Hair follicular keratinocyte (primary cell): Measurements from ENCODE around the gene FOXO3.

GRCh38 chr6:108560477-108561353, at the start of gene FOXO3:
TSS of gene FOXO3 (plus strand) at chr6:108560917.
- RAMPAGE, long total RNA, result no peak

DNA sequence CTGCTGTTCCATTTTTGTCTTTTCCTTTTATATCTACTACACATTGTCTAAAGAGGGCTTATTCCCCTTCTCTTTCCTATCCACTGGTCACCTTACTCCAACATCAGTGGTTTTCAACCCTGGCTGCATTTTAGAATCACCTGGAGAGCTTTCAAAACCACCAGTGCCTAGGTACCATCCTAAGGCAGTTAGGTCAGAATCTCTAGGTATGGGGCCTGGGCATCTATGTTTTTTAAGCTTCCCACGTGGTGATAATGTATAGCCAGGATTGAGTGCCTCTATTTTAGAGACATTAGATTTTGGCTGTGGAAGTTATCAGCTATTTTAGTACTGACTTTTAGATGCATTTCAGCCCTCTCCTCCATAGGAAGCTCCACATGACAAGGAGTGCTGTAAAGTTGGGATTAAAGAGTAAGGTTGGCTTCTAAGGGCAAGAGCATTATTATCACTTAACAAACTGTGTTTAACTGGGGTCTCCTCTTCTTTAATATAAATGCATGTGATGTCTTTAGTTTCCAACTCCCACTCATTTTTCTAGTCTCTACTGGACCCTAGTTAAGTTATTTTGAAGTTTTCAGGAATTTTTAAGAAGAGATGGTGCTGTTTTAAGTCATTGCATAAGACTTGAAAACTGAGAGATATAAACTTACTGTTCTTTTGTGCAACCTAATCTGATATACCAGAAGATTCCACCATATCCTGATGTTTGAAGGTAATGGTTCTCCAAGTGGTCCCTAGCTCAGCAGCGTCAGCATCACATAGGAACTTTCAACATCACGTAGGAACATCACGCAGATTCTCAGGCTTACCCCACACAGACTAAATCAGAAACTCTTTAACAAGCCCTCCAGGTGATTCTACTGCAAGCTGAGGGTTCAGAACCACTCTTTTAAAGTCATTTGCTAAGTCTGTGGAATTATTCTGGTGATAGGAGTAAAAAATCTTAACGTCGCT, 17.0 kb downstream of the FOXO3 start:
- RAMPAGE, long total RNA, result no peak

- RAMPAGE, long total RNA, result no peak
Measured at GRCh38 chr6:108590666-108591904, 30.4 kb downstream of the FOXO3 start.

DNA sequence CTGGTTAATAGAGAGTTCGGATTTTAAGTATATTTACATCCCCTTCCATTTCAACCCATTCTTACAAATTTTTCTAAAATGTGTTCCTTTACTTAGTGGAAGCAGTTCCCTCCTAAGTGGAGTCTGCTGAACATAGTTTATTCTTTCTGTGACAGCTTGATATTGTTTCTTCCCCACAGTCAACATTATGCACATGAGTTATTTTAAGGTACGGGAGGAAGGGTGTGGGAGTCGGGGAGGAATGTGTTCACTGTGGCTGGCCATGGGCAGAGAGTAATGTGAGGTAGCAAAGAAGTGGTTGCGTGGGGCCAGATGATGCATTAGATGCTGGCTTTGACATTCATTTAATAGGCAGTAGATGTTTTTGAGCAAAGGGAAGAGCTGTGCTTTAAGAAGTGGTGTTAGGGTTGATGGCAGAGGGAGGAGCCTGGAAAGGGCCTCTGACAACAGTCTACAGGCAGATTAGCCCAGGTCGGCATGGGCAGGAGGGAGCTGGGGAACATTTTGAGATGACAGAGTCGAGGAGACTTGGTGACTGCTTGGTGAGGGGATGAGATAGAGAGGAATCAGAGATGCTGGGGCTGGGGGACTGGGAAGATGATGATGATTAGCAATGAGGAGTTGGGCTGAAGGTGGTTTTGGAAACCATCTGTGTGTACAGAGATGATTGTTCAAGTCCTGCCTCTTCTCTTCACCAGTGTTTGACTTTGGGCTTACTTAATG, 98.6 kb downstream of the ARMC2 start:
- RAMPAGE, long total RNA, result no peak

- RAMPAGE, long total RNA, result no peak
Measured at GRCh38 chr6:108989758-108990274, 104.8 kb downstream of the SESN1 start.

DNA sequence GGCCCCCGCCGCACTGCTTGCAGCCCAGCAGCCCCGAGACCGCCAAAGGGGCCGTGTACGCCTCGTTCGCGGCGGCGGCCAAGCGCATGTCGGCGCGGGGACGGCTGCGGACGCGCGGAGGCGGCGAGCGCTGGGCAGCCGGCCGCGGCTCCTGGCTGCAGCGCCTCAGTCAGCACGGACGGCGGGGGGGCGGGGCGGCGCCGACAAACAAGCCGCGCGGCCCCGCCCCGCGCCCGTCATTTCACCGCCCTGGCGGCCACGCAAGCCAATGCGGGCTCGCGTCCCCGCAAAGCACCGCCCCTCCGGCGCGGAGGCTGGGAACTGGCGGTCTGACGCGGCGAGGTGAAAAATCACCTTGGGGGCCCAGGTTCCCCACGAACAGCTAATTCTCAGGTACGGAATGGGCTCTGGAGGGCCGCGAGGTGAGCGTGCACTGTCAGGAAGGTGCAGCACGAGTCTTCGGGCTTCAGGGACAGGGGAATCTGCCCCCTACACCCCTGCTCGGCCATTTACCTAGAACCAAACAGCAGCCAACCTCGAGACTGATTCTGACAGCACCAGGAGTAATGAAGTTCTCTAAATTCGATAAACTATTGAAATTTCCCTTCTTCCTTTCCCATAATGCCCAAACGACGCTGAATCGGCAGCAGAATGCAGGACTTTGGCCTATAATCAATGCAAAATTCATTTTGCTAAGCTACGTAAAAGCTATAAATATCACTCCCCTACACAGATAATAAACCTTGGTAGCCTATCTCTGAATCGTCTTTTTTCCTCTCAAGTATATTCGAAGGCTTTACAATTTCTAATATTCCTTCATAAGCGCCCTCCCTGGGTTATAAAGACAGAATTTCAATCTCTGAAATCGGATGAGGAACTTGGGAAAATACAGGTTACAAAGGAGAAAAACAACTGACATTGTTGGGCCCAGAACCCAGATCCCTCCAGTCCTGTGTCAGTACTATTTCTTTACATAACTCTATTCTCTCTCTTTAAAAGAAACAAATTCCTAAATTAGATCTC, 85.0 kb downstream of the SESN1 start:
- RAMPAGE, long total RNA, result no peak

GRCh38 chr6:109080027-109080302, 14.7 kb downstream of the SESN1 start:
- RAMPAGE, long total RNA, result no peak

DNA sequence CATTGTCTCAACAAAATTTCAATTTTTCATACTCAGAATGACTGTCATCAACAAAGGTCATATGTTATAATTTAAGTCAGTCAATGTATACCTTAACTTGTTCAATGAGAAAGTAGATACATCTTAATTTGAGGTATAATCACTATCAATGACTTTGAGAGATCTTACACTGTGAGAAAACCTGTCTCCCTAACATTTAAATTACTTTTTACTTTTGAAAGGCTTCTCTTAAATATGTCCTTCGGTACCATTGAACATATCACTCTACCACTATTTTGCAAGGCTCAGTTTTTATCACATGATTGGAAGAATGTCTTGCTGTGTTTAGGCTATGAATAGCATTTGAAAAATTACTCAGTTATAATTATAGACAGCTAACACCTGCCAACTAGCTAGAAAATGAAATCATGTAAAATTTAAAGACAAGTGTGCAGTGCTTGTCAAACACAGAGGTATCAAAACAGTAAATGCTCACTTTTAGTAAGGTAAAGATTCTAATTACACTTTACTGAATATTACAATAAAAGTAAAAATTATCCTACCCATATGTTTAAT, 11.0 kb downstream of the SESN1 start:
- RAMPAGE, long total RNA, result no peak

GRCh38 chr6:109087789-109088453, 6.7 kb downstream of the SESN1 start:
- RAMPAGE, long total RNA, result no peak

DNA sequence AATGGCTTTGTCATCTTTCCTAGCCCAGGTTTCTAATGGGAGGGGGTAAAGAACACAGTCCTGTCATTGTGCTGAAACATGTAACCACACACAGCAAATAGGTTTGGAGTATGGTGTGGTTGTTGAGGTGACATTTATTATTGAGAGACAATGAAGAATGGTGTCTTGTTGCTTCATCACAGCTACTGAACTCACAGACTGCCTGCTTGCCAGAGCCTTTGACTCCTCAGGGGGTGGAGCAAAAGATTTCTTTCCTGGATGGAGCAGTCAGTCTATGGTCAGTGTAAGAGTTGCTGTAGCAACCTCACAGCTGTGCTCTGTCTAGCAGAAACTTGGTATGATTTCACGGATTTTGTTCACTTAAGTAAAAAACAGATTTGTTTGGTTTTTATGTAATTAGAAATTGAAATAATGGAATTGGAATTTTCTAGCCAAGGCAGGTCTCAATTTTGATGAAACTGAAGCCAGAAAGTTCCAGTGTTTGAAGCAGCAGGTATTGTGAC, 70.3 kb downstream of the CEP57L1 start:
- RAMPAGE, long total RNA, result no peak

DNA sequence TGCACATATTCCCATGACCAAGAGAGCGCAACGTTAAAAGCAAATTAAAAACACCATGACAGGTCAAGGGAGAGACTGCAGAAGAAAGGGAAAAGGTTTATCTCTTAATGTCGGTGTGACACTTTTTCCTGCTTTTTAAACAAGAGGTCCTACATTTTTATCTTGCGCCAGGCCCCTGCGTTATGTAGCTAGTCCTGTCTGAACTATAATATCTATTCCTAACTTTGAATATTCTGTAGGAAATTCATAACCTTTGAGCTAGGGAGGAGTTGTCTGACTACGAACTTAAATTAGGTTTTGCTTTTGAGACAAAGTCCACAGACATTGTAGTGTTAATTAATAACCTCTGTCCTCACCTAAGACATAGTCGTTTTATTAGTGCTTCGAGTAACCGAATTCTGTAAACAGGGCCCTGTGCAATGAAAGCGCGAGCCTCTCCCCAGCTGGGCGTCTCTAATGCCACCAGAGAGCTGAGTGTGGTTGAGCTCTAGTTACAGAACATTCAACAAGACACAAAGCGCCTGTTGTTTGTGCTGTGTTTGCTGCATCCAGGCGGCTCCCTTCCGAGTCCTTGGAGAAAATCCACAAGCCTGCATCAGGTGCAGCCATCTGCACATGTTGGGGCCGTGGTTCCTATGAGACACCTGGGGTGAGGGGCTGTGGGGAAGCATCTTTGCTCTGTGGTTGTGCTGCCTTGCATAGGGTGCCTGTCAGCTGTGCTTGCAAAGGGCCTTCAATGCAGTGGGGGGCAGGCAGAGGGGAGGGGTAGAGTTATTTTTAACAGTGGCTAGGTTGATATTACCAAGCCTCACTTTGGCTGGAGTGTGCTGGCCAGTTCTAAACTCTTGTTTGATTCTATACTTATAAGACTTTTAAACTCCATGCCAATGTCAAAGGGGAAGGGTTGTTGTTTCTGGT, 63.9 kb downstream of the CD164 start:
- RAMPAGE, long total RNA, result no peak

DNA sequence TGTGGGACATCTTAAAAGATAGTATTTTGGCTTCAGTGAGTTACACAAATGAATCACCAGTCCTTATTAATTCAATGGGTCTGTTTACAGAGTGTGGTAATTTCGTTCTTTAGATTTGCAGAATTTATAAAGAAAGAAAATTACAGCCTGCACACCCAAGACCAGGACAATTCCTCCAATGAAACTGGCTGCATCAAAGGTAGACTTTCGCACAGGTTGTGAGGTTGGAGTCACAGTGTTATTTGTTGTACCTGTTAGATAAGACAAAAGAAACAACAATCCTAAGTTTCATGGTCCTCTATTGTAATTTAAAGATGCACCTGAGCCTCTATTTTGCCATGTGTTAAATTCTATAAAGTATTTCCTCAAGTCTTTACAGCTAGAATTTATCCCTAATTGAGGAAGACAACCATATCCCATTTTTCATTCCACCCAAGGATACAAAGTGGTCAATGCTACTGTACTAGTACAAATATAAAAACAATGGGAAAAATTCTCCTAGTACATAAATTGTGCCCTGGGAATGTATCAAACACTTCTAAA, 13.4 kb downstream of the CD164 start:
- RAMPAGE, long total RNA, result no peak

DNA sequence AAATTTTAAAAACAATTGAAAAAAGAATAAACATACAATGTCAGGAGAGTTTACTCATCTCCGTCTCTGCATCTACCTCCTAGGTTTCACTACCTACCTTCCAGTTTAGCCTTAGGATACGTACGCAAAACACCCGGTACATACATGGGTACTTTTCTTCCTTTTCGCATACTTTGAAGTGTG, 969 bp downstream of the CD164 start:
- RAMPAGE, long total RNA, result no peak

DNA sequence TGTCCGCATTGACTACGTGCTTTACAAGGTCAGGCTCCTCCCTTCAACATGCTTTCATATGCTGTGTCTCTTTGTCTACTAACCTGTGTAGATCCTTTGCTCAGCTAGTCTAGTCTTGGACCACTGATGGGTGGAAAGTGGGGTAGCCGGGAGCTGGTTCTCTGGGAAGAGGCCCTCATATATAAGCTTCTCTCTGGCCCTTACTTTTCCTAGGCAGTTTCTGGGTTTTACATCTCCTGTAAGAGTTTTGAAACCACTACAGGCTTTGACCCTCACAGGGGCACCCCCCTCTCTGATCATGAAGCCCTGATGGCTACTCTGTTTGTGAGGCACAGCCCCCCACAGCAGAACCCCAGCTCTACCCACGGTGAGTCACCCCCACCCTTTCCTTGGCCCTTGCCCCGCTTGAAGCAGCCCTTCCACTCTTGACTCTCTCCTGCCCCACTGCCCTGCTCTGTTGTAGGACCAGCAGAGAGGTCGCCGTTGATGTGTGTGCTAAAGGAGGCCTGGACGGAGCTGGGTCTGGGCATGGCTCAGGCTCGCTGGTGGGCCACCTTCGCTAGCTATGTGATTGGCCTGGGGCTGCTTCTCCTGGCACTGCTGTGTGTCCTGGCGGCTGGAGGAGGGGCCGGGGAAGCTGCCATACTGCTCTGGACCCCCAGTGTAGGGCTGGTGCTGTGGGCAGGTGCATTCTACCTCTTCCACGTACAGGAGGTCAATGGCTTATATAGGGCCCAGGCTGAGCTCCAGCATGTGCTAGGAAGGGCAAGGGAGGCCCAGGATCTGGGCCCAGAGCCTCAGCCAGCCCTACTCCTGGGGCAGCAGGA, 2.7 kb downstream of the SMPD2 start:
- RAMPAGE, long total RNA, result no peak

- RAMPAGE, long total RNA, result no peak
Measured at GRCh38 chr6:109453812-109455007, 1.4 kb downstream of the MICAL1 start.

GRCh38 chr6:109472681-109473243, 10.3 kb downstream of the ZBTB24 start:
- RAMPAGE, long total RNA, result no peak

GRCh38 chr6:109867154-109867787, 110.8 kb upstream of the GPR6 start:
- RAMPAGE, long total RNA, result no peak

- RAMPAGE, long total RNA, result no peak
Measured at GRCh38 chr6:110182433-110182840, 2.2 kb downstream of the CDC40 start.

GRCh38 chr6:110491678-110492465, 15.5 kb upstream of the SLC22A16 start:
- RAMPAGE, long total RNA, result no peak

- RAMPAGE, long total RNA, result no peak
Measured at GRCh38 chr6:110542210-110542754, 65.9 kb upstream of the SLC22A16 start.